Mesothelial cell of epicardium (in vitro differentiated cells): Measurements from ENCODE around the genes CCT6B and TBC1D3G.

DNA sequence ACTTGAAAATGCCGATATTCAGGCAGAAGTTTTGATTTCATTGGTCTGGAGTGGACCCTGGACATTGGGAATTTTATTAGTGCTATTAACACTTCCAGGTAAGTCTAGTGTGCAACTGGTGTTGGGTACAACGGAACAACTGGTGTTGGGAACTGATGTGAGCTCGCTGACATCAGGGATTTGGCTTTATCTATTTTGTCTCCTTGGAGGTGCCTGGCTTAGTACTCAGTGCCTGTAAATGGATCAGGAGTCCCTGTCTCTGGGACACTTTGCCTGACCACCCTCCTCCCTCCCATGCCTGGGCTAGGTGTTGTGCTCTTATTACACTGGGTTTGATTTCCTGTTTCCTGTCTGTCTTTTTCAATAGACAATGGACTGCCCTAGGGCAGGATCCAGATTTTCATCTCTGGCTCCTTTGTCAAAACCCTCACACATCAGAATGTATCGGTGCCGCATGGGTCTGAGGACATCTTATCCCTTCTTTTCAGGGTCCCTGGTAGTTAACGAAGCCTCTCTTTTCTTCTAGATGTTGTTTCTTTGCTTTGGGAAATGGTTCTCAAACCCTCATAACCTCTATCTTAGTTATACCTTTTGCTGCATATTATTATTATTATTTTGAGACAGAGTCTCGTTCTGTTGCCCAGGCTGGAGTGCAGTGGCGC lies 223.6 kb upstream of the ASIC2 start:
- PRO-cap: no peak

DNA sequence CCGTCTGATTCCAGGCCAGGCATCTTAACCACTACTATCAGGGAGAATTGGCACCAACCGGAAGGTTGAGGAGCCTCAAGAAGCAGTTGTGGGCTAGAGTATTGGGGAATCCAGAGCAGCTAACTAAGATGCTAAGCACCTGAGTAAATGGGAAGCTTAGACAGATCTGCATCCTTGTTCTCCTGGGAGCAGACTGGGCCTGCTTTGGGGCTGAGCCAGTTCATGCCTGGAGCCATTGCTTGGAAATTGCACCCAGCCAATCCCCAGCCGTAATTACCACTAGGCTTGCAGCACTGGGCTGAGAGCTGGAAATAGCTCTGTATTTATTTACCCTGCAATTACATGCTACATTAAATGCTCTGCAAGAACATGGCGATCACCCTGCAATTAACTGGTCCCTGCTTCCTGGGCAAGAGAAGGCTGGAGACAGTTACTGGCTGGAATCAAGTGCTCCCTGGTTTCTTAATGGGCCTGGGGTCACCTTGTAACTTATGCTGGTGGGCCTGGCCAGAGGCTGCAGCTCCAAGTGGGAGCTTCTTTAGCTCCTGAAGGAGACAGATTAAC lies 273.1 kb upstream of the CCL2 start:
- PRO-cap: no peak

- PRO-cap: no peak
Observed at GRCh38 chr17:33984095-33984428, 271.0 kb upstream of the CCL2 start.

- PRO-cap: no peak
Observed at GRCh38 chr17:34246478-34246822, 8.6 kb upstream of the CCL2 start.

DNA sequence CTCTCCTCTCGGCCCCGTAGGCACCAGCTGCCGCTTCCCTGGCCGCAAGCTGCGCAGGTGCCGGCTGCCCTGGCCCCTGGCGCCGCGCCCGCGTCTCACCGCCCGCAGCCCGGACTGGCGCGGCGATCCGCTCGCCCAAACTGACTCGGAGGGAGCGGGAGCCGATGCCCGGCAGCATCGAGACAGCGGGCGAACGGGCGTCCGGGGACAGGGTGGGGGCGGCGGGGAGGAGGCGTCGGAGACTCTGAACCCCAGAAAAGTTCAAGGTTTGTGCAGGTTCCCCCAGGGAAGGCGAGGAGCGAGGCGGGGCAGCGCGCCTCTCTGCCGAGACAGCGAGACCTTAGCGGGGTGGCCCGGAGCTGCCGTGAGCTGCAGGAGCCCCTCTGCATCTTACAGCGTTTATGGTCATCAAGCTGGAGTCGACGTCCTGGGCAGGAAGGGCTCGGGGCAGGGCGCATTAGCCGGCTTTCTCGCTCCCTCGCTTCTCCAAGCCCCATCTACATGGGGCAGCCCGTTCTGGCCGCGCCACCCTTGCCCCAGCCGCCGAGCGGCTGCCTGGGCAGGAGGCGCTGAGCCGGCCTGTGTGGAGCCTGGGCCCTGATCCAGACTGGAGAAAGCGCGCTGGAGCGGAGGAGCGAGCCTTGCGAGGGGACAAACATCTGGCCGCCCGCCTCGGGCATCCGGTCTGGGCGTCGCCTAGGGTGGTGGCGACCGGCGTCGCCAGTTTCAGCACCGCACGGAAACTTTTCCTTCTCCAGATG lies 548 bp downstream of the TMEM132E start:
- PRO-cap: no peak

GRCh38 chr17:34580586-34581442 lies 1.4 kb downstream of the TMEM132E start:
- PRO-cap: no peak

- PRO-cap: no peak
Observed at GRCh38 chr17:34721954-34722389, 142.6 kb downstream of the TMEM132E start.

DNA sequence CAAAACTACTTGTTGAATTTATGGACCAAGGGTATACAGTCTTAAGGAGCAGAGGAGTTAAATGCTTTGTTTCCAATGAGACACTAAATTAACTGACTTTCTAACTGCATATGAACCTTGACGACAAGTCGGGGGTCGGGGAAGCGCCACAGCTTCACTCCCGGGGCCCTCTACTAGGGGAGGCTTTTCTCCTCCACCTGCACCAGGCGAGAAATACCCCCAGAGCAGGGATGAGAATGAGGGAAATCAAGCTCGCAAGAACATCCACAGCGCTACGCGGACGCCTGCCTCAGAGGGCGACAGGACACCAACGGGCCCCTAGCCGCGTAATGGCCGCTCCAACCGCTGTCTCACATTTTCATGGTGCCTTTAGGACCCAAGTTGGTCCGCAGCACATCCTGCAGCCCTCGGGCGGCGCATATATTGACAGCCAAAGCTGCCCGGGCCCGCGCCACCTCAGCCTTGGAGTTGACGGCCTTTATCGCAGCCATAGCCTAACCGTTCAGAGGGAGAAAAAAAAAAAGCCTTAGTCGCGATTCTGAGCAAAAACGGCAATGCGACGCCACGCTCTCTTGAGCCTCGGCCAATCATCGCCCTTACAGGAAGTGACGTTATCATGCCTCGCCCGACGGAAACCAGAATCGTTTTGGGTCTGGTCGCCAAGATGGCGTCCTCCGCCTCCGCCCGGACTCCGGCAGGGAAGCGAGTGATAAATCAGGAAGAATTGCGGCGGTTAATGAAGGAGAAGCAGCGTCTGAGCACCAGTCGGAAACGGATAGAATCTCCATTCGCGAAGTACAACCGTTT lies at the start of gene CCT6B:
TSS of gene CCT6B (minus strand) at position 558 of the 807 bp plus-strand sequence.
- PRO-cap: bidirectional peak, plus-strand start at position 638 of the sequence, minus-strand start at position 523 of the sequence

DNA sequence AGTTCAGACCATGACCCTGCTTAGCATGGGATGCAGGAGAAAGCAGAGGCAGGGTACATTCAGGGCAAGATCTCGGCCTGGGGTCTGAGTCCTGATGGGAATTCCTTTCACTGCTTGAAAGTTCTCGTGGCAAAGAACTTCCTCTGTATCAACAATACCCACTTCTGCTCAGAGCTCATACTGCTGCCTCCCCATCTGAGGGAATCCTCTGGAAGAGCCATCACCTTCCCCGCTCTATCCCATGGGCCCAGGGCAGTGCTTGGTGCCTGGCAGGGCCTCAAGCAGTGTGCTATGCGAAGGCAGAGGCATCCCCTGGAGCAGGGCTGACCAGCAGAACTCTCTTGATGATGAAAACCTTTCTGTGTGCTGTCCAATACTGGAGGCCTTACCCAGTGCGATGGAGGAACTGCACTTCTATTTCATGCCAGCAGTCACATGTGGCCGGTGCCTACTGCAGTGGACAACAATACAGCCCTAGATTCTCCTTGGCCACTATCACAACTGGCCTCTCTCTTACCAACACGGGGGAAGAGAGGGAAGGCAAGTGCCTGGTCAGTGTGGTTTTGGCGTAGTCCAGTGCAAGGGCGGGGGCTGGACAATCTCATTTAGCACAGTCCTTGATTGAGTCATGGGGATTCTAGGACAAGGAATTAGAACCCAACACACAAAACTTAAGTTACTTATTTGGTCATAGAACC lies 10.1 kb downstream of the FNDC8 start:
- PRO-cap: no peak

DNA sequence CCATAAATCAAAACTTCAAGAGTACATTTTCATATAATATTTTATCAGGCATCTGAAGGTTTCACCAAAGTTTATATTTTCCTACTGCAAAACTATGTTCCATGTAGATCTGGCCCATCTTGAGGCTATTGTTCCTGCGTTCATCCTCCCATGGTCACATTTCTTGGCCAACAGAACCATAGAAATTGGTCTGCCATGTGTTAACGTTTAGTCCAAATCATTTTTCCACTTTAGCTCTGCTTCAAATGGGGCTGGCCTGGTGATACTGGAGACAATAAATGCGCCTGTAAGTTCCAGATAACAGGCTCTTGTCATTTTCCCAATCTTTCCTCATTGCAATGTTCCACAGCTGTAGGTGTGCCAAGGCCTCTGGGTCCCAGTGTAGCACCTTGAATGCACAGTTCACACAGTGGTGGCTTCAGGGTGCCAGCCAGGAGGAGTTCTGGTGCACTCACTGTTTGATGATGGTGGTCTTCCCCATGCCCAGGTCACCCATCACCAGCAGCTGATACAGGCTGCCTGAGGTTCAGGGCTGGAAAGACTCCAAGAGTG lies 21.6 kb upstream of the SLFN13 start:
- PRO-cap: no peak

- PRO-cap: no peak
Observed at GRCh38 chr17:35588245-35588511, 1.1 kb downstream of the AP2B1 start.

GRCh38 chr17:35725993-35726677 lies 5.3 kb upstream of the RASL10B start:
- PRO-cap: no peak

DNA sequence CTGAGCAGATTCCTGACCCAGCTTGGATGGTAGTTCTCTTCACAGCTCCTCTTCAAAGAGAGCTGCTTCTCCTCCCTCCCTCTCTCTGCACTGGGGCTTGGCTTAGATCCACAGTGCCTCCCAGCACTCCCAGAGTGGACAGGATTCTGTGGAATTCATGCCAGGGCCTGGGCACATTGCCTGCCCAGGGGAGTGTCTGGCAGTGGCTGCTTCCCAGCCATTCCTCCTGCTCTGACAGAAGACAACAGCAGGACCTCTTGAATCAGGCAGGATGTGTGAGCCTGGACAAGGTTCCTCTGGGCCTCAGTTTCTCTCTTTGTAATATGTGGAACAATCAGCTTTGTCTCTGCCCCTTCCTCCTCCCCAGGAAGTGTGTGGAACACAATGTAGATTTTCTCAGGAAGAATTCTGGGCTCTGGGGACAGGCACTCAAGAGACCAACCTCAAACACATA lies 4.6 kb upstream of the MMP28 start:
- PRO-cap: no peak

DNA sequence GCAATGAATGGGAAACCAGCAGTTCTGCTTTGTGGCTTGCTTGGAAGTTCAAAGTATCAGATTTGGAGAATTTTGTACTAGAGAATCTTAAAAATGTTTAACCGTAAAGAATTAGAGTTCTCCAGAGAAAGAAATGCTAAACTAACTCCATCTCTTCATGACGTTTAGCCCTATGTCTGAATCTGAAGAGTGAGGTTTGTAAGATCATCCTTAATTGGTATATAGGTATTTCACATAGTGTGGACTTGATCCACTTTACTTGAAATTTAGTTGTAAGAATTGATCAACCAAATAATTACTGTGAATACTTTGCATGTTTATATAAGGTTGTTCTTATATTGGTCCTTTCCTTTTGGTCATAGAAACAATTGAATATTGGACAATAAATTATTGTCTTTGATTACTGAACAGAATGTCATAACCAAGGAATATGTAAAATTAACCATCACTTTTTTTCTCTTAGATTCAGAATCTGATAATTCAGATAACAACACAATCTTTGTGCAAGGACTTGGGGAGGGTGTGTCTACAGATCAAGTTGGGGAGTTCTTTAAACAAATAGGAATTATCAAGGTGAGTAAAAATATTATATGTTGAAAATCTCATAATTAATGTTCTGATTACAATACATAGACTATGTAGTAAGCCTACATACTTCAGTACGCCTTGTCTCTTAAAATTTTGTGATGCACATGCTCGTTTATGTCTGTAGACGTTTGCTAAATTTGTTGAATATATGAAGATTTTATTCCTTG lies 26.6 kb downstream of the TAF15 start:
- PRO-cap: no peak

DNA sequence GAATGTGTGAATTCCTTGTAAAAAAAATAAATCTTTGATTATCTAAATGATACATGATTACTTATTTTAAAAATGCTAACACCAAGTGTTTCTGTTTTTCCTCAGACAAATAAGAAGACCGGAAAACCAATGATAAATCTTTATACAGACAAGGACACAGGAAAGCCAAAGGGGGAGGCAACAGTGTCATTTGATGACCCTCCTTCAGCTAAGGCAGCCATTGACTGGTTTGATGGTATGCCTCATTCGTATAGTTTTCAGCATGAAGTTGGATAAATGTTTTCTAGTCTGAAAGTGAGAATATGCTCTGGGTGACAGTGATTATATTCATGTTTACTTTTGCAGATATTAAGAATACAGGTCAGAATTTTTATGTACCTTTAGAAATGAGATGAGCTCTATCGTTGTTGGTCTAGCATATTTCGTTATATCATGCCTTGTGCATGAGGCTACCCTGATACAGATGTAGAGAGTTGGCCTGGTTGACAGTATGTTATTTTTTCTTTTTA lies 29.1 kb downstream of the TAF15 start:
- PRO-cap: no peak

DNA sequence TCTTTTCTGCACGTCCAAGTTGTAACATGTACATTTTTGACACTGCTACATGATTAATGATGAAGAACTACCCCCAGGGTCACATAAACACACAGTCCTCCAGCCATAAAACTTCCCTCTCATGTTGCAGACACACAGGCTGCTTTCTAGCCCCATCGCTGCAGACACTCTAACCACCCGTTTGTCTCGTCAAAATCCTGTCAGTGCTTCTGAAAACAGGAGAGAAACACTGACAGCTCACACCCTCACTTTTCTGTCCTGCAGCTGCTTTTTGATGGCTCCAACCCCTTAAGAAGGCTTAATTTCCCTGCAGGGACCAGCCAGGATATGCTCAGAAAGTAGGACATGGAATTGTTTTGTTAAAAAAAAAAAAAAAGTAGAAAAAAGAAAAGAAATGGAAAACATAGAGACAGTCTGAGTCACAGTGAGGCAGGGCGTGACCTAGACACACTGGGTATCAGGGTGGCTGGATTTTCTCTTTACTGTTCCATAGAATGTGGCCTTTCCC lies 20.7 kb upstream of the CCL5 start:
- PRO-cap: no peak

DNA sequence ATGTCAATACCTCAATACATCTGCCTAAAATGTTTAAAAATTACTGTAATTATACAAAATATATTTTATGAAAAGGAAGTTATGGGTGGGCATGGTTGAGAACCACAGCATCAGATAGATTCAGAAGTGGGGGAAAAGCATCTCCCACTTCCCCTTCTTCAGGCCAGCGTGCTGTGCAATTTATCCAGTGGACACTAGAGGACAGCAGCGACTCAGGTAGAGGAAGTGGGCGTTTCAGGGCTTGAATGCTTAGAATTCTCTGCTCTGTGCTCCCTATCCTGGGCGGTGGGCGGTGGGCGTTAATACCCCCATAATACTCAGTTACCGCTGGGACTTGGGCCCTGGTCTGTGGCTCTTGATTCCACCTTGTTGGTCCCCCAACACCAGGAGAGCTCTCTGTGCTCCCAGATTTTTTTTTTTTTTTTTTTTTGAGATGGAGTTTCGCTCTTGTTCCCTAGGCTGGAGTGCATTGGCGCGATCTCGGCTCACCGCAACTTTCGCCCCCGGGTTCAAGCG lies 3.6 kb upstream of the LYZL6 start:
- PRO-cap: no peak

DNA sequence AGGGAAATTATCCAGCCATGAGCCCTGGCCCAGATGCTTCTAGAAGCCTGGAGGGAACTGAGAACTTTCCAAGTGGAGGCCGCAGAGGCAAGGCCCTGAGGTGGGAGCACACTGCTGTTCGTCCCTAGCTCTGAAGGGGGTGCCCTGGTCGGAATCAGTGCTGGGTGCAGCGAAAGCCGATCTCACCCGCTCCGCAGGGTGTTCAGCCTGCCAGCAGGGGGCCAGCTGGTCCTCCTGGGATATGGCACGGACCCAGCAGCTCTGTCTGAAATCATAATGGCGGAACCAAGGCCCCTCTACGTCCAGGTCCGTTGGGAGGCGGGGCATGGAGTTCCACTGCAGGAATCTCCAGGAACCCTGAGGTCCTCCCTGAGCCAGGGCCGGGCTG lies 10.5 kb downstream of the TBC1D3B start:
- PRO-cap: no peak

- PRO-cap: no peak
Observed at GRCh38 chr17:36182504-36183394, 6.3 kb upstream of the TBC1D3B start.

DNA sequence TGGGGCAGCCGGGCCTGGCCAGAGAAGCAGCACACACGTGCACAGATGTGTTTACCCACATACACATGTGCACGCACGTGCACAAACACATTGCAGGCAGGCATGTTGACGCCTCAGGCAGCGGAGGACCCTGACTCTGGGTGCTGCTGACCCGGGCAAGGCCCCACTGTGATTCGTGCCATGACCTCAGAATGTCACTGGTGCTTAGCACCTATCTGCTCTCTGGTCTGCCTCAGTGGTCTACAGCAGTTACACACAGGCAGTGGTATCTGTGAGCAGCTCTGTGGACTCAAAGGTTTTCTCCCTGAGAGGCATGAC lies at the start of gene TBC1D3G:
TSS of gene TBC1D3G (plus strand) at position 247 of the 318 bp plus-strand sequence.
- PRO-cap: no peak